Epidermal melanocyte (primary cell): Measurements from ENCODE around the gene CCDC191.

DNA sequence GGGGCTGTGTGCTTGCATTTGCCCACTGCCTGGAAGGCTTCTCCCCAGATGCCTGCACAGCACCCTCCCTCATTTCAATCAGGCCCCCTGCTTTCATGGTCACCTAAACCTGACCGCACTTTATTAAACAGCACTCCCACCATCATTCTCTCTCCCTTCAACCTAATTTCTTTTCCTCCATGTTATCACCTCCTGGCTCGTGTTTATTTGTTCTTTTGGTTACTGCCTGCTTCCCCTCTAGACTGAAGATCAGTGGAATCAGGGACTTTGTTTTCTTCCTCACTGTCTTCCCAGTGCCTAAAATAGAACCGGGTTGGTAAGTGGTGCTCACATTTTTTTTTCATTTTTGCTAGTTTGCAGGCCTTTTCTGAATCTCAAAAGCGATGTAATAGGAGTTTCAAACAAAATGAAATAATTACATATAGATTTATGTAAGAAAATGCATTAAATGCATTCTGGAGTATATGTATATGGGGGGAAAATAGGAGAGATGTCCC lies 10.6 kb downstream of the BOC start:
- RRBS, result no CpG with 5 or more reads among the region's 4 CpGs

GRCh38 chr3:113288059-113288565 lies 76.8 kb downstream of the BOC start:
- RRBS, result no CpG with 5 or more reads among the region's 4 CpGs

- RRBS, result no CpG with 5 or more reads among the region's 4 CpGs
Observed at GRCh38 chr3:113812744-113813055, 25.9 kb upstream of the GRAMD1C start.

GRCh38 chr3:113897303-113898046 lies 50.3 kb upstream of the ZDHHC23 start:
- RRBS, result no CpG with 5 or more reads among the region's 2 CpGs

- RRBS, result no CpG with 5 or more reads among the region's 5 CpGs
Observed at GRCh38 chr3:114005312-114005928, 50.9 kb downstream of the CCDC191 start.

GRCh38 chr3:114036494-114037023 lies 19.8 kb downstream of the CCDC191 start:
- RRBS, result no CpG with 5 or more reads among the region's 3 CpGs

DNA sequence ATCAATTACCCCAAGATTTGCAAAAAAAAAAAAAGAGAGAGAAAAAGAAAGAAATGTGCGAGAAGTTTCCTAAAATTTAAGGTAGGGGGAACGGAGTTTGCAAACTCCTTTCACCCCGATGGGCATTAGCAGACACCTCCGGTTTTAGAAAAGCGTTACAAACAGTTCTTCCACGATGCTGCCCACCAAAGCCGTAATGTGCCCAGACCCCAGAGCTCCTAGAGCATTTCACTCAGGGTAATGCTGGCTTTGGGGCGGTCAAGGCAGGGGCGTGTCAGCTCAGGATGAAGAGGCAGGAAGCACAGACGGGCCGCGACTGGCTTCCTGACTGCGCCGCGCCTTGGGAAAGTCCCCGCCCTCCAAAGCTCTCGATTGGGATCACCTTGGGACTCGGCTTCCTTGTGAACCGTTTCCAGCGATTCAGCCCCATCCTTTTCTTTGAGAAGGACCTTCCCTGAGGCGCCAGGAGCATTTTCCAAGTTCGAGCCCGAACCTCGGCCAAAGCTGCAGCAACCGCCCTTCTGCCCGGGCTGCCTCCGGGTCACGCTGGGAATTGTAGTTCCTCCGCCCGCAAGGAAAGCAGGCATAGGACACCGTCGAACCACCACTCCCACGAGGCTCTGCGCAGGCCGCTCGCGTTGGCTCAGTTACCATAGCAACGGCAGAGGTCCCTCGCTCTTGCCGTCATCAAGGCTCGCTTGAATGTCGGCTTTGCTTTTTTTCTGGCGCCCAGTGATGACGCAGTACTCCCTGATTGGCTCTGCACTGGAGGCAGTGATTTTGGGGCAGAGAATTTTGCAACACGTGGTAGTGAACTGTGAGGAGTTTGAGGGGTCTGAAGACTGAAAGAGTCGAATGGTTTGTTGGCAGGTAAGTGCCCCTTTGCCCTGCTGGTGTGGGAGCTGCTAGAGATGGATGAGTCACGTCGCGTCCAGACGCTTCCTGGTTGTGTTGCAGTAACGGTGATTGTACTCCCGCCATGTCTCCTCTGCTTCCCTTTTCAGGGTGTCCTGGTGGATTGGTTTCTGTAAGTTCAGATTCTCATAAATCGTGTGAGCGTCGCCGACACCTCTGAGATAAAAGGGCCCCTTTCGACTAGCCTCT lies at the start of gene CCDC191:
Gene CCDC191 (minus strand): TSS at position 532 of the 1,104 bp plus-strand sequence.
- RRBS, result no CpG with 5 or more reads among the region's 57 CpGs

DNA sequence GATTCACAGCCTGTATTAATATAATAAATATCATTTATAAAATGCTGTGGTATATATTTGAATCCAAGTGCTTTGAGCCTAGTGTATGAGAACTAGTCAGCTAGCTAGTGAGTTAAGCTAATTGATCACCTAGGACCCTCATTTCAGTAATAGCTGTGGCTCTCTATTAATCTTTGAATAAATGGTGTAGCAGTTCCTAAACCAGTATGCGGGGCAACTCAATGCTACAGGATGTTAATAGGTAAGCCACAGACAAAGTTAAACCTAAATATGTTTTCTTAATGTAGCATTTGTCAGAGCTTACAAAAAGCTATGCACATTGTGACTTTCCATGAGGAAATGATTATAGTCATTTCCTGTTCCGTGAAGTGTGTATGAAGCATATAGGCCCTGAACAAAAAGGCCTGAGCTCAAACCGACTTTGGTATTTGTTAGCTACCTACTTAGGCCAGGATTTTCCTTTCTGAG lies 14.4 kb downstream of the ZNF80 start:
- RRBS, result no CpG with 5 or more reads among the region's 3 CpGs

DNA sequence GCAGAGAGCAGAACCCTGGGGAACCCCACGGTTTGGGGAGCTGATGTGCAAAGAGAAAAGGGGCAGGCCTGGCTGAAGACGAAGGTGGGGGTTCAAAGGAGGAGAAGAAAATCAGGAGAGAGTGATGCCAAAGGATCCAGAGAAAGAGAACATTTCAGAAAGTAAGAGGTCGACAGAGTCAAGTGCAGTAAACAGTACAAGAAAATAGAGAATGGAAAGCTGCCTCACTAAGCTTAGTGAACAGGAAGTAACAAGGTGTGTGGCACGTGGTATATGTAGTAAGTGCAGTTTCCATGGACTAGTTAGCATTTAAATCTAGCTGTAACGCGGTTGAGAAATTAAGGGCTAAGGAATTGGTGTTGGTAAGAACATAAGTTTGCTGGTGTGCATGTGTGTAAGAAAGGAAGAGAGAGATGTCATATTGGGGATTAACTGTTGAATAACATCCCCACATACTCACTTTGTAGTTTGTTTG lies 13.6 kb downstream of the TIGIT start:
- RRBS, result no CpG with 5 or more reads among the region's 6 CpGs

DNA sequence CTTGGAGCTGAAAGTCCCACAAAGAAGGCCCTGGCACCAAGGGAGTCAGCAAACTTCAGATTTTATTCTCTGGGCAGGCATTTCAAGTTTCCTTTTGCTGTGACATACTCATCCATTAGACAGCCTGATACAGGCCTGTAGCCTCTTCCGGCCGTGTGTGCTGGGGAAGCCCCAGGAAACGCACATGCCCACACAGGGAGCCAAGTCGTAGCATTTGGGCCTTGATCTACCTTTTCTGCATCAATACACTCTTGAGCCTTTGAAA lies 15.0 kb downstream of the TIGIT start:
- RRBS, result no CpG with 5 or more reads among the region's 4 CpGs

DNA sequence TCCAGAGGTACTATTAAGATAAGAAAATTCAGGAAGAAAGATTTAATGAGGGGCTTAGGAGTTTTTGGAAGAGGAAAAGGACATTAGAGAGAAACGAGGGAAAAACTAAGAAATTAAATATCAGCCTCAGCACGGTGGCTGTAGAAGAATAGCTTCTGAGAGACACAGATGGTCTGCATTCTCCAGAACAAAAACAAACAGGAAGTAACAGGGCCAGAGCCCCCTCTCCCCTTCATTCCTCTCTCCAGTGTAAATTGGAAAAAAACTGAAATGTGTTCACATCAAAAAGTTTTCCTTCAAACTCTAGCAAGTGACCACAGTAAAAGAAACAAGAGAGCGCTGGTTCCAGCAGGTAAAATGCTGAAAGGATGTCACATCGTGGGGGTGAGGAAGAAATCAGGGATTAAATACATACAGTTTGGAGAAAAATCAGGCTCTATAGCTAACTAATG lies 116.5 kb downstream of the TIGIT start:
- RRBS, result no CpG with 5 or more reads among the region's 4 CpGs

DNA sequence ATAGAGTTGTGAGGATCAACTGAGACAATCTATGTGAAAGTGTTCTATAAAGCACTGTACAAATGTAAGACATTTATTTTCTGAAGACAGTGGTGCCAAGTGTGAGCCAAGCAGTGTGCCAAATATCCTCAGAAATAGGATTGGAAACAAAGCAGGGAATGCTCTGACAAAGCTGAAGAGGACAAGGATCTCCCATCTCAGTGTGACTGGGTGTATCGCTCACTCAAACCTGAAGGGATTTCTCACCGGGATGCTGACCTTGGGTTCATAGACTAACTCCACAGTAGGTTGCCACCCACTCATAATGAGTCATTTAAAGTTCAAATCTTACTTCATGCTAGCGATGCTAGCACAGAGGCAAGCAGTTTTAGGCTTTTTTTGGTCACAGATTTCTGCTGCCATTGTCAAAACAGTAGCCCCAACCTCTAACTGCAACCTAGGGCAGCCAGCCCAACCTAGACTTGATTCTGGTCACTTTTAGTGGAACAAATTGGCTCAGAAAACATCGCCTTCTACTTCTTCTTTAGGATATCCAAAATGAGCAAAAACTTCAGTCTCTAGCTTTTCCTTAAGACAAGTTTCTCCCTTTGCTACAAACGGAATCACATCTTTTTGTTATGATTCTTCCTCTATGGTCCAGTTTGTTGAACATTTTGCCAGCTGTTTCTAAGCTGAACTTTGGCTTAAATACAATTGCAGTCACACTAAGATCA lies 118.6 kb downstream of the TIGIT start:
- RRBS, result no CpG with 5 or more reads among the region's 5 CpGs

- RRBS, result no CpG with 5 or more reads among the region's 8 CpGs
Observed at GRCh38 chr3:114455367-114455874, 161.6 kb downstream of the TIGIT start.

DNA sequence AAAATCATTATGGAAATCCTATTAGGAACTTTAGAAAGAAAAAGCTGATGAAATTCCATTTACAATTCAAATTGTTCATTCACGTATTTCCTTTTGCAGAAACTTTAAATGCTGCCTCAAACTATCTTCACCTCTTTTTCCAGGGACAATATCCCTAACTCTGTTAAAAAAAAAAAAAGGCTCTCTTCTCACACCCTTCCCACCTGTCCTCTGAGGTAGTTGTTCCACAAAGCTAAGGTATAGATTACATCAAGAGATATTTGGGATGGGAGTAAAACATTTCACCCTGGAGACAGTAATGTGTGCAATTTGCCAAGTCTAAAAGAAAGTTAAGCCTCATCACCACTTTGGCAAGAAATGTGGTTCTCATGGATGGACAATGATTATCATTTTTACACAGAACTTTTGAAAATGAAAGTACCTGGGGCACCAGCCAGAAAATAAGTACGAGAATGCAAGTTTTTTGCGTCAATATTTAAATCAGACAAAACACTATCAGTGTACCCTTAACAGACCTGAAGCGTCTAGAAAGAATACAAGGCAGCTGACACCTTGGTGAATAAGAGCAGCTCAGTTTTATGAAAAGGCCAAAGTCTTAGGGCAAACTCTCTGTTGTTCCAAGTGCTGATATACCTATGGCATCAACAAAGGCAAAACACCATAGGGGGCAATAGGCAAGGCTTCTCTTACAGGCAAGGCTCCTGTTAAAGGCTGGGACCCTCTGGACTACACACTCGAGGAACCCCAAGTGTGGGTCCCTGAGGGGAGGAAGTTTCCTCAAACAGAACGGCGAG lies 290.7 kb downstream of the TIGIT start:
- RRBS, result no CpG with 5 or more reads among the region's 7 CpGs

DNA sequence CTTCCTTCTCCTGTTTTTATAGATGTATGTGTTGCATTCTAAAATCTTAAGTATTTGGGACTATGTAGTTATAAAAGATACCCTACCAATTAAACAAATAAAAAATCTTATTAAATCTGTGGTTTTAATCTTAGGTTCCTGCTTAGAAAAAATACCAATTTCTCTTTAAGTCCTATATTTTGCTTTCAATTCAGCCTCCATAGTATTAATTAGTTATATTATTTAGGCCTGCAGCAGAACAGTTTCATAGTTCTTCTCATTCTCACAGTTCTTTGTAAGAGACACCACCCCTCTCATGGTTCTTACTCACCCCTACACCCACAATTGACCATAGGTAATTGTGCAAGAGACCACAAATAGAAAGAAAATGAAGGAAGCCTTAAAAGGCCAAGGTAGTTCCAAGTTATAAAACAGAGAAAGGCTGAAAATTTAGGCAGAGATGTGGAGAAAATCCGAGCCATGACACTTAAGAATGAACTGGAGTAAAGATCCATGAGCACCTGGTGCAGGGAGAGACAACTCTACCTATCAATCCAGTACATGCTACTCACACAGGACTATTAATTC lies 415.3 kb downstream of the TIGIT start:
- RRBS, result no CpG with 5 or more reads among the region's 1 CpG

DNA sequence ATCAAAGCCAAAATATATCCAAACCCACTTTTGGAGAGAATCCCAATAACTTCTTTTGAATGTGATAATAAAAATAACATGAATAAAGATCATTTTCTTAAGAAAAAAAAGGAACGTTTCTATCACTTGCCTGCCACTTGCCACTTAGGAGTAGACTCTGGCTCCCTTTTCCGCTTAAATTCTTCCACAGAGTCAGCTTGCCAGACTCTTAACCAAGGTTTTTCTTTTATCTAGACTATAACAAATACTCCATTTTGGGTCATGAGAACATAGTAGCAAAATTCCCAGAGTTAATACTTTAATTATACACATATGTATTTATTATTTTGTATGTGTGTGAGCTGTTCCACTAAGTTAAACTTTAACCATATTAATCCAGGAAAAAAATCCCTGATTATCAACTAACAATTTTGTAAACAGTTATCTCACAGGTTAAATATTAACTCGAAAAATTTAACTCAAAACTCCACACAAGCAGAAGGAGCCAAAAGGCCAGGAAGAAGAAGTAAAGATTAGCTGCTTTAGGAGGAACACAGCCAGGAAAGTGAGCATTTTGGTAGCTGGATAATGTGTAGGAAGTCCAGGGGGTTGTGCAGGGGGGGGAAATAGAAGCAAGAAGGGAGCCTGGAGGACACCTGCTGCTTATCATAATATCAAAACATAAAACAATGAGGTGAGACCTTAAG lies 424.9 kb downstream of the TIGIT start:
- RRBS, result no CpG with 5 or more reads among the region's 3 CpGs

- RRBS, result no CpG with 5 or more reads among the region's 3 CpGs
Observed at GRCh38 chr3:114745740-114746349, 401.2 kb downstream of the ZBTB20 start.

GRCh38 chr3:114756853-114757312 lies 390.2 kb downstream of the ZBTB20 start:
- RRBS, result no CpG with 5 or more reads among the region's 1 CpG

DNA sequence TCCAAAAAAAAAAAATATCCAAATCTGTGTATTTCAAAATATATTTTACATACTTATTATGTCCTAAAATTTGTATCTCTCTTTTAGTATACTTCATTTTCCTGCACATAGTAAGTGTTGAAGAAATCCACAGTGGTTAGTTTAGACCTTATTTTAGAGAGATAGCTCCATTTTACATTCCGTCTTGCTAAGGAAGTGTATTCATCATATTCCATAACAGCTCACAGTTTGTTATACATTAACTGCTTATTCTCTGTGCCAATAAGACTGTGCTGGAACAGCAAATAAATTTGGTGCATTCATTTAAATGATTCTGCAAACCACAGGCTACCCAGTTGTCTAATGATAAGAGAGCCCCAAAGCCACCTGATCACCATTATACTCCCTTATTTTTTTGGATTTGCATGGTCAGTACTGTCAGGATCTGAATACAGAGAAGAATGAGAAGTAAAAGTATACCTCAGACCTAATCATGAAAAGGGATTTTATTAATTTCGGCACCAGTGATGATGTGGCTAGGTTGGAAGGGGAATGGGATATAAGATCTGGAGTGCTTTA lies 255.0 kb downstream of the ZBTB20 start:
- RRBS, result no CpG with 5 or more reads among the region's 2 CpGs

DNA sequence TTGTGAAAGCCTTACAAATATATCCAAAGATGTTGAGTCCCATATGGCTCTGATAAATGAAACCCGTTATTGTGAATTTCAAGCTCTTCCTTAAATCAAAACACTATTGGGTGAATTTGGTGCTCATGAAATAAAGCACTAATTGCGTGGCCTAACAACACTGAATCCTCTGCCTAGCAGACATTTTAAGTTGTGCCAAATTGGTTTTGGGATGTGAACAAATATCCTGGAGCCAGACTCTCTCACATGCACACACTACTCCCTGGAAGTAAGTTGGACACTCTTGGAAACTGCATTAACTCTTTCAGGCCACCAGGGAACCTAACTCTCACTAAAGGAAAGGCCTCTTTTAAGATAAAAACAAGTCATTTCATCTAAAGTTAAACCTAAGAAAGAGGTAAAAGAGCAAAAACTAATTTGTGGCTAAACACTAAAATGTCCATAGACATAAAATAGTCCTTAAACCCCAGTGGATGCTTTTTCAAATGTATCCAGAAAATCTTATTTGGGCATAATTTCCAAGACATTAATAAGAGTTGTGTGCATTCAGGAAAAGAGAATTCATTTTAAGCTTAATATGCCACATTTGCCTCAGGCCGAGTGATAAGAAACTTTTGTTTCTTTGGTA lies 61.9 kb downstream of the ZBTB20 start:
- RRBS, result no CpG with 5 or more reads among the region's 3 CpGs